ENCODE data around the genes CD5L, CD1E, SPTA1, OR6K3, OR6K6 and IFI16.

- RRBS: no CpG with 5 or more reads among the region's 8 CpGs
These were observed 12.9 kb downstream of the SH2D2A start for GRCh38 chr1:156803624-156804263.

- RRBS: 91% methylated on average over 3 of the region's 12 CpGs
These were observed 7.7 kb downstream of the SH2D2A start for GRCh38 chr1:156808830-156809436.

DNA sequence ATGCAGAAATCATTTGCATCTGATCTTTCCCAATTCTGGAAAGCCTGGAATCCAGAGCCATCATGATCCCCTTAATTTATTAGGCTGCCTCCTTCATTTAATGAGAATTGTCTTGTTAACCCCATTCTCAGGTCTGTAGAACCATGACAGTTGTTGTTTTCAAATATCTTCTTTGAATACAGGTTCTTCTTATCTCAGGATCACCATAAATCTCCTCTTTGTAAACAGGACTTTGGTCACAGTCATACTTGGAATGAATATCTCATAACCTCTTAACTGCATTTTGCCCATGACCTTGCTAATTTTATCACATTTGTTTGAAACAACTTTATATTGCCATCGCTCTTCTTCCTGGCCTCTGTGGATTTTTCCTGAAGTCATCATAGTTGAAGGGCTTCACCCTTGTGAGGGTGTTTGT lies 54.3 kb downstream of the FCRL5 start:
- RRBS: no CpG with 5 or more reads among the region's 1 CpG

DNA sequence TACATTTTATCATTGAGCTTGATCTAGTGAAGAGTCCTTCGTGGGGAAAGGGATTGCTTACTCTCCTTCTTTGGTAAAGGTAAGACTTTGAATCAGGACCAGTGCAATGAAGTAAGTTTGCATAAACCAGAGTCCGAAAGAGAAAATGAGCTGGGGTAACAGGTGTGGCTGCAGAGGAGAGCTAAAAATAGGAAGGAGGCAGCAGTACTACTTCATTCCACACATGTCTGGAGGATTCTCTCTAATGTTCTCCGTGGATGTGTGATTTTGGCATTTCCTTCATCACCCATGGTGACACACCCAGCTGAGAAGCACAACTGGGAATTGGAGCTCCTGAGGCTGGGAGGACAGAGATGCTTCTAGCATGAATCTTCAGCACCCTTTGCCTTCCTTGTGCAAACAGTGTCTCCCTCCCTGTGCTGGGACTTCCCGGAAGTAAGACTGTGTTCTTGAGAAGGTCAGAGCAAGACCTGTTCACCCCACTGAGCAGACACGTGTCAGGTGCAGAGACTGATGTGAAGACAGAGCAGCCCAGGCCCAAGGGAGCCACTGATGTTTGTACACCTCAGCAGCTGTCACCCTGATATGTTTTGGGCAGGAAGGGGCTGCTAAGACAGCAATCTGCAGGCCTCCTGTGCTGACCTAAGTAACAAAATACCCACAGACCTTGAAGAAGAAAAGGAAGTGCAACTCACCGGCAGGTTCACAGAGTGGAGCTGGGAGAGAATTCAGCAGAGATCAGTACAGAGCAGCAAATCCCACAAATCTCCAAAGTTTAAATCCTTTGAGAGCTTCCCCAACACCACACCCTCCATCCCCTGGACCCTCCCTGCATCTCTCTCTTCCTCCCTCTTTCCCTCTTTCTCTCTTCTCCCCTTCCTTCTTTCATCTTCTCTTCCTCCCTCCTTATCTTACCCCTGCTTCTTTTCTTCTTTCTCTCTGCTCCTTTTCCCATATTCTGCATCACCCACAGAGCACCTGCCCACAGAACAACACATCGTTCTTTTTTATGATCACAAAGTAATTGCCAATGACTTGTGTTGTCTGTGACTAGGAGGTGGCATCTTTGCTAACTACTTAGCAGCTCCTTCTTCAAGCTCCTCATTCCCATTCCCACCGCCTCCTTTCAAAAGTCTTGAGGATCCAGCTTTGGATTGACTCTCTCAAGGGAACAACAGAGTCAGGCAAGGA lies 13.1 kb downstream of the FCRL1 start:
- RRBS: no CpG with 5 or more reads among the region's 8 CpGs

DNA sequence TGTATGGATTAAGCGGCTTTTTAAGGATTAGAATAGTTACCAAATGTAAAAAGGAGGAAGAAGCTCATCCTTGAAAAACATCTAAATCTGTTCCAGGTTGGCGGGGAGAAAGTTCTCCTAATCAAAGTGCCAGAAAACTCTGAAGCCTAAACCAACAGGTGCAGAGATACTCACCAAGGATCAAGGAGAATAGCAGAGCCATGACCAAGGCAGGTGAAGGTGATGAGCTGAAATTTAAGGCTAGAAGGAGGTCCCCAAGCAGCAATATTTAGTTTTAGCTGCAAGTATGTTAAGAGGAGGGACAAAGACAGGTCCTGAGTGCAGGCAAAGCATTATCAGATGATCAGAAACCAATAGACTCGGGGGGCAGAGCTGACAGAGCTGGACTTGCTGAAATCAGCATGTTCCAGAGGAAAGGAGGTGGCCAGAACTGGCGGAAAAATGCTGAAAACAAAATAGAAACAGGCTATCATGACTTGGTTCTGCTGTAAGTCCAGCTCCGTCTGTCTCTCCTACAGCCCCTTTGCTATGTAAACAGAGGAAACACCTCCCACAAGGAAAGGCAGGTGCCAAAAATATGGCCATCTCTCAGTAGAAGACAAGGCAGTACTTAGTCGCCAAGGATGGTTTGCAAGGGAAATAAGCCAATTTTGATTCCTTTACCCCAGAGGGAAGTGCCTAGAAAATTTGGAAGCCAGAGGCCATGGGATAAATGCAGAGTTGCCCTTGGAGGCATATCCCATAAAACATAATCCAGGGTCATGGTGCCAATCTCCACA lies at the start of gene CD5L:
CD5L (minus strand) TSS at position 309 of the 779 bp plus-strand sequence.
- RRBS: no CpG with 5 or more reads among the region's 6 CpGs

DNA sequence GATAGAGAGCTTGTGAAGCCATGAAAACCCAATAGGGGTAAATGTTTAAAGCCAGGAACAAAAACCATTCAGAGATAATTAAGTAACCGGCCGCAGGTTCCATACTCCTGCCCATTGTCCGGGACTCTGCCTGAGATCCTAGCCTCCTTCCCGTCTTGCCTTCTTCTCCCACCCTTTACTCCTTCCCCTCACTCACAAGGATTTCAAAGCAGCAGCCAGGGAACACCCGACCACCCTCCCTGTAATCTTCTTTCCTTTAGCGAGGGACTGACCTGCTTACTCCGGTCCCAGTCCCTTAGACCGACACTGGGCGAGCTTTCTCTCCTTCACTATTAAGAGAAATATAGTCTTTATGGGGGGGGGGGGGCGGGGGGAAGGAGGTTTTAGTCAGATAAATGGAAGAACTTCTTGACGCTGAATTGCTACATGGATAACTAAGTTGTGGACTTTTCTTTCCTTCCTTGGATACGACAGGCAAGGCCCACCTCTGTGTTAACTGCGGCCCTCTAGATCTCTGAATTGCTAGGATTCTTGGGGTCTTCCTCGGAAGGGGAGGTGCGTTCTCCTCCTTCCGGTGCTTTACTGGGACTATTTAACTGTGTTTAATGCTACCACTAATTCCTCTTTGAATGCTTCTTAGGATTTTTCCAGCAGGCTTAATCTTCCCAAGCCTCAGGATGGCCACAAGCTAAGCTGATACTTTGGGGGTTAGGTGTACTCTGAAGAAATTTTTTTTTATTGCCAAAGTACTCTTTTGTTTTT lies 21.1 kb downstream of the KIRREL1 start:
- RRBS: no CpG with 5 or more reads among the region's 16 CpGs

GRCh38 chr1:158018870-158019854 lies 25.7 kb downstream of the KIRREL1 start:
- RRBS: no CpG with 5 or more reads among the region's 9 CpGs

DNA sequence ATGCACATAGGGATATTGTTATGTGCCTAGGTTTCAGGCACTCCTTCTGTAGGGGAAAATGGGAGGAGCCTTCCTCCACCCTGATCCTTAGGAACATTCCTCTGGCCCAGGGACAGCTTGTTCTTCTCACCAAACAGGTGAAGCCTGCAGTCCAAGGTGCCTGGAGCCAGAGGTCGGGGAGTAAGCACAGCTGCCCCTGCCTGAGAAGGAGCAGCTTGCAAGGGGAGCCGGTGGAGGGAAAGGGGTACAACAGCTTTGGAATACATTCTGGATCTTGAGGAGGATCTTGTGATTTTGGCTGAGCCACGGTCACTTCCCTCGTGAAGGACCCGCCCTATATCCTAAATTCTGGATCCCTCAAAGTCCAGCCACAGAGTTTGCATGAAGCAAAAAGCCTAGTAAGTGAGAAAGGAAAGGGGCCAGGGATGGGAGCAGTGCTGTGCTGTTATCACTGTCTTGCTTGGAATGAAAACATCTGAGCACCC lies 29.8 kb downstream of the SMIM42 start:
- RRBS: no CpG with 5 or more reads among the region's 5 CpGs

- RRBS: no CpG with 5 or more reads among the region's 5 CpGs
These were observed at the start of gene CD1E for GRCh38 chr1:158353616-158354029. Gene CD1E (plus strand): TSS chr1:158353894.

- RRBS: no CpG with 5 or more reads among the region's 5 CpGs
These were observed at the start of gene SPTA1 for GRCh38 chr1:158686453-158686993. Gene SPTA1 (minus strand): TSS chr1:158686715.

DNA sequence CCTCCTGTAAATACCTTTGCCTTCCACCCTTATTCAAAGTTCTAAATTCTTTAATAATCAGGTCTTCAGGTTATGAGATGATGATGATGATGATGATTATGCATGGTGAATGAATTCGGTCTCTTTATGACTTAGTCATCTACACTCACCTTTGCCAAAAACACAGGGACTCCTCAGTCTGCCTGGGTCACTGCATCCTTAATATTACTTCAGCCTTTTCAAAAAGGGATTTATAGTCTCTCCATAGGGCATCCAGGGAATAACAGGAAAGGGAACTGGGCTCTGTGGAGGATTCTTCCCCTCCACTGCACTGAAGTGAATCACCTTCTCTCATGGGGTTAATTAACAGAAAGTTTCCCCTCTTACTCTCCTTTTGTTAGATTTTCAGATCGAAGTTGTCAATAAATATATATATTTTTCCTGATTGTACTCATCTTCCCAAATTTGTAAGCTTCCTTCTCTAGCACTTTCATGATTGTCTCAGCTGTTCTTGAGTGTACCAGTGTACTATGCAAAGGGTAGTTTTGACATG lies at the start of gene OR6K3:
OR6K3 (minus strand) TSS at position 187 of the 532 bp plus-strand sequence.
- RRBS: no CpG with 5 or more reads among the region's 2 CpGs

- RRBS: no CpG with 5 or more reads among the region's 6 CpGs
These were observed at the start of gene OR6K6 for GRCh38 chr1:158754462-158755019. Gene OR6K6 (plus strand): TSS chr1:158754720.

DNA sequence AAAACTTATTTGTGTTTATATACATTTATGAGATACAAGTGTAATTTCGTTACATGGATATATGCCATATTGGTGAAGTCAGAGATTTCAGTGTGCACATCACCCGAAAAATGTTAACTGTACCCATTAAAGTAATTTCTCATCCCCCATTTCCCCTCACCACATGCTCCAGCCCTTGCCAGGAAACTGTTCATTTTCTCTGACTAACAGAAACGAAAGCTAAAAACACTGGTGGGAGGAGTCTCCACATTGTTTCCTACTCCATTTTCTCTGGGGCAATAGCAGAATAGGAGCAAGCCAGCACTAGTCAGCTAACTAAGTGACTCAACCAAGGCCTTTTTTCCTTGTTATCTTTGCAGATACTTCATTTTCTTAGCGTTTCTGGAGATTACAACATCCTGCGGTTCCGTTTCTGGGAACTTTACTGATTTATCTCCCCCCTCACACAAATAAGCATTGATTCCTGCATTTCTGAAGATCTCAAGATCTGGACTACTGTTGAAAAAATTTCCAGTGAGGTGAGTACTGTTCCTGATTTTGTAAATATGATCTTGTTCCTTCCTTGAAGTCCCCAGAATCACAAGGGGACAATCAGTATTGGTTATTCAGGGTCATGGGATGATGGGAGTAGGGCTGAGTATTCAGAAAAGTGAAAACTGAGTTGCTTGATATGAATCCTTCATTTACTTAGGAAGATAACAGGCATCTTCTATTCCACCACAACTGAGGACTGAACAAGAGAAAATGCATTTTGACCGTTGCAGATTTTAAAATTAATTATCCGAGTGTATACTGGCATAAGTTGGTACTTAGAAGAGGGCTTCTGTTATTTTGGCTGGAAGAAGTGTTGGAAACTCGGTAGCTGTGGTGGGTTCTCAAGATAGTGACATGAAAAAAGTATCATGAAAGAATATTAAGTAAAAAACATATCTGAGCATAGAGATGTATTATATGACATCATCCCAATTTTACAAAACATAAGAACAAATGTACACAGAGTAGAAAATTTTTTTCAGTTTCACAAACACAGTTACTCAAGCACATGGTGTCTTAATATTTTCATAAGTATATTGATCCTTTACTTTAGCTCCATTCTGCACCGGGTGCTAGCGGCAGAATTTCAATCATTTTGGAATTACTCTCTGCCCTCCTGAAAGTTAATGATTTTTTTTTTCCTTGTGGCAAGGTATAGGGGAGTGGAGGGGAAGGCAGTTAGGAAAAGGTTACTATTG lies at the start of gene IFI16:
IFI16 (plus strand) TSS at position 264 of the 1,232 bp plus-strand sequence.
- RRBS: no CpG with 5 or more reads among the region's 11 CpGs

DNA sequence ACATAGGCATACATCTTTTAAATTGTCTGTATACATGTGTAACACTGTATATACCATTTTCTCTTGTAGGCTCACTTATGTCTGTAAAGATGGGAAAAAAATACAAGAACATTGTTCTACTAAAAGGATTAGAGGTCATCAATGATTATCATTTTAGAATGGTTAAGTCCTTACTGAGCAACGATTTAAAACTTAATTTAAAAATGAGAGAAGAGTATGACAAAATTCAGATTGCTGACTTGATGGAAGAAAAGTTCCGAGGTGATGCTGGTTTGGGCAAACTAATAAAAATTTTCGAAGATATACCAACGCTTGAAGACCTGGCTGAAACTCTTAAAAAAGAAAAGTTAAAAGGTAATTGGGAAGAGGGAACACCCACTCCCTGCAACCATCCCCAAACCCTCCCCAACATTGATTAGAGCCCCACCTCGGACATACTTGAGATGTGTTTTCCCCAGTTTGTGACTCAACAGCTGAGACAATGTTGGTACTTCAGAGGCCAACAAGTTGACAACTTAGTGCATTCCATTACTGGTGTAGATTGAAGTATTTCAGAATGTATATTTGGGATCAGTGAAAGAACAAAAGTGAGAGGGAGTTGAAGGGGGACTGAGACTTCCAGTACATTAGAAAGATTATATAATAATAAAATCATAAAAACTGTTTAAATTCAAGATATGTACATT lies 5.0 kb downstream of the IFI16 start:
- RRBS: no CpG with 5 or more reads among the region's 5 CpGs

GRCh38 chr1:159015323-159016041 lies 5.8 kb downstream of the IFI16 start:
- RRBS: no CpG with 5 or more reads among the region's 4 CpGs

- RRBS: no CpG with 5 or more reads among the region's 4 CpGs
These were observed 8.5 kb downstream of the IFI16 start for GRCh38 chr1:159018138-159018766.

DNA sequence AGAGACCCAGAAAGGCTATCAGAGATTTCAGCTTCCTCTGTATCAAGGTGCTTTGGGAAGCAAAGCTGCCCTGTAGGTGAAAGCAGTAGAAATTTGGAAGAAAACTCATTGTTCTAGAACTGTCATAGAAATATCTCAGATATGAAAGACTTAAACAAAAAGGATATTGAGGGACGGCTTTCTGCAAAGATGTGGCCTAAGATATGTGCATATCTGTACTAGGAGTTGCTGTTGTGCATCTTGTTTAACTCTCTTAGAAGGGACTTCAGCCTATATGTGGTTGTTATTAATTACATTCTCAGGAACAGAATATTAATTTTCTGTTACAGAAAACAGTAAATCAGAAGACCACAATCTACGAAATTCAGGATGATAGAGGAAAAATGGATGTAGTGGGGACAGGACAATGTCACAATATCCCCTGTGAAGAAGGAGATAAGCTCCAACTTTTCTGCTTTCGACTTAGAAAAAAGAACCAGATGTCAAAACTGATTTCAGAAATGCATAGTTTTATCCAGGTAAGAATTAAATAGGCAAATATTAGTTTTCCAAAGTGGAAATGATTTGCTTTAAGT lies 10.4 kb downstream of the IFI16 start:
- RRBS: no CpG with 5 or more reads among the region's 3 CpGs

GRCh38 chr1:159205142-159205883 lies 638 bp downstream of the ACKR1 start:
- RRBS: no CpG with 5 or more reads among the region's 9 CpGs

DNA sequence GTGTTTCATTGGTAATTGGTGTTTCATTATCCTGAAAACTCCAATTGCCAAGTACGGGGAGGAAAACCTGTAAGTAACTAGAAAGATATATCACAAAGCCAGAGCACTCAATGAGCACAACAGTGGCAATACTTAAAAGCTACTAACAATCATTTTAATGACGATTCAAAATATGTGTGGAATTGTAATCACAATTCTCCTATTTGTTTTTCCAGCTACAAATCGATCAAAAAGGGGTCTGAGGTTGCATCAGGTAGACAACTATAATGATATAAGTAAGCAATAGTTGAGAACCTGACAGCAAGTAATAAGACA lies 1.3 kb downstream of the APCS start:
- RRBS: no CpG with 5 or more reads among the region's 3 CpGs

DNA sequence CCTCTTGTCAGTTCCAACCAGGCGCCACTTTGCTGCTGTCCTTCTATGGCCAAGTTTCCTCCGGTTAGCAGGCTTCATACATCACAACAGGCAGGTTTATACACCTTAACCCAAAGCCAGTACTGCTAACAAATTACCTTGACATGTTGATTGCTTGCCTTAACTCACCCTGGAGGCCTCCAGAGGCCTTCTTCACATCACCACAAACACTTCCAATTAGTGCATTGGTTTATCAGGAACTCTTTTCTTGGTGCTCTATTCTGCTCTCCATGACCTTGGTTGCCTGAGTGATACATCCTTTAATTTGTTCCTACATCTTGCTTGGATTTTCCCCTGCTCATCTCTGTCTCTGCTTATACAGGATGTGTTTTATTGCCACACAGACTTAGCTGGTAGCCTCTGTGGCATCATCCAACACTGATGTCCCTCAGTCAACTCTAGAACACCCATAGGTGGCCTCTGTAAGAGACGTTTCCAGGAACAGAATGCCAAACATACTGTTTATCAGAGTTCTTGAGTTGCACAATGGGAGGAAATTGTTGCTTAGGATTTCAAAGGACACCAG lies 28.9 kb upstream of the DUSP23 start:
- RRBS: no CpG with 5 or more reads among the region's 3 CpGs

Measured in AG10803 (cell line).